Diencephalon (tissue), 2 donors: ENCODE measurements around the gene PHF12.

GRCh38 chr17:28811558-28811925 lies 31.0 kb downstream of the FAM222B start:
- RAMPAGE, long total RNA, result no peak

DNA sequence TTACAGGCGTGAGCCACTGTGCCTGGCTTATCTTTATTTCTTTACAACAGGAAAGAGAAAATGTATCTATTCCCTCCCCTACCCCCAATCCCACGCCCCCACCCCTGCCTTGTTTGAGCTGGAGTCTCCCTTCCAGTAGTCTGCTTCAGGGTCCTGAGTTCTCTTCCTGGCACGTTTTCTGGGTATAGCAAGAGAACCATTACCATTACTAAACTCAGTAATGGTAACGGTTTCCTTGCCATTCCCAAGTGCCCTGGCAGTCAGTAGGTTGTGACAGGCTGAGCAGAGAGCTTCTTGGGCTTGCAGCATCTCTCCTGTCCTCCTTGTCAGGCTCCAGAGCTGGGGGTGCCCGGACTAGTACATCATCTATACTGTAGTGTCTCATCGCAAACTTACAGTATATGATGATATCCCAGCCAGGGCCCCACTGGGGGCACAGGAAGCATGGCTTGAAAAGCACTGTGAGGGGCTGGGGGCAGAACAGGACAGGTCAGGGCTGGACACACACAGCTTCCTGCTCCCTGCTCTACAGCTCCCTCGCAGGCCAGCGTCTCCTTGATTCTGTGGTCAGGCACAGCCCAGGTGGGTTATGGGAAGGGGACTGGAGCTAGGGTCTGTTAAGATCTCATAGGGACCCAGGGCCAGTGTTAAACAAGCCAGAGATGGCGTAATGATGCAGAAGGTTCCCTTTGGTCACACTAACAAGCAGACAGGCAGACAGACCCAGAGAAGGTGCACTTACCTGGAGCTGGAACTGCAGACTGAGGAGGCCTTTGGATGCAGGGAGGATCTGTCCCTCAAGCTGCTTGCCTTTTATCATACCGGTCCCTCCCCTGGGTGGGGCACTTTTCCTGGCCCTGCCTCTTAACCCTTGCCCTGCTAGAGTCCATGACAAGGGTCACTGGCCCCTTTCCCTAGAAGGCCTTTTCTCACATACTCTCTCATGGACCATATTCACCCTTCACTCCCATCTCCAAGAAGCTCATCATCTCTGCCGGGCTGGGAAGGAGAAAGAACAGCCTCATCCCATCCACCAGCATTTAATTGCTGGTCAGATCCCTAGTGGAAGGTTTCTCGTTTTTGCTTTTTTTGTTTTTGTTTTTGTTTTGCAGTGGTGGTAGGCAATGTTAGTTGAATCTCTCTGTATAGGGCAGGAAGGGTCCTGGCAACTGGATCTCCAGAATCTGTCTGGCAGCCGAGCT lies 6.8 kb downstream of the ERAL1 start:
- RAMPAGE, long total RNA, result no peak

- RAMPAGE, long total RNA, result no peak
These were observed 10.7 kb downstream of the ERAL1 start for GRCh38 chr17:28865149-28866309.

DNA sequence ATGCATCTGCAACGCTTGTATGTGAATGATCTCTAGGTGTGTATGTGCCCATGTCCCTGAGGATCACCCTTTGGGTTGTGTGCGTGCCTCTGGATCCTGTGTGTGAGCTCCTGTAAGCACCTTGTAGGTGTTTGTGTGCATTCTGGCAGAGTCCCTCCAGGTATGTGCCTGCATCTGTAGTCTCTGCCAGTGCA lies 311 bp upstream of the DHRS13 start:
- RAMPAGE, long total RNA, result no peak

GRCh38 chr17:28905317-28906141 lies 2.6 kb upstream of the DHRS13 start:
- RAMPAGE, long total RNA, result no peak

GRCh38 chr17:28906142-28906682 lies 3.3 kb upstream of the DHRS13 start:
- RAMPAGE, long total RNA, result no peak

DNA sequence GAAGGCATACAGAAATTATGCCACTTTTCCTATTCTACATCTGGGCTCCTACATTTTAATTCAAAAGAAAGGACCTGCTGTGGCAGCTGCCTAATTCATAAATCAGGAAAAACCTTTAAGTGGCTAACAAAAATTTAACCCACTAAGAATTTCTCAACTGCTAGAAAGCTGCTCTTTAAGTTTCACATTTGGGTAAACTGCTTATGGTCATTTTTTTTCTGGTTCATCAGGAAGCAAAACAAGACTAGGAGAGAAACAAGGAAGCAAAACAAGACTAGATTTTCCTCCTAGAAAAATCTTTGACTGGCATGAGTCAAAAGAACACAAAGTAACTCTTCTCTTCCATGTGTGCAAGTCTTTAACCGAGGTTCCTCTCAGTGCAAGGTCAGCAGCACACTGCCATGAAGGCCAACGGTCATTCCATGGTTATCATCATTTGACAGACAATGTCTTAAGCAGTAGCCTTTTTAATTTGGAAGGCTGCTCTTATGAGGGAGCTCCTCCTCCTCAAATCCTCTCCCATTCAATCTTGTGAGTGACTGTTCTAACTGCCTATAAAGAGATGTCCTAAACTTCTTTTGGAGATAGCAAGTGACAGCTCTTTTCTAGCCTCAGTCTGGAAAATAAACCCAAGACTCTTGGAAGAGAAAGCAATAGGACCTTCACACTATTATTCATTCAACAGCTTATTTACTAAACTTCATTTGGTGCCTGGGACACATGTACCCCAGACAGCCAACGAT lies 15.4 kb upstream of the DHRS13 start:
- RAMPAGE, long total RNA, result no peak

DNA sequence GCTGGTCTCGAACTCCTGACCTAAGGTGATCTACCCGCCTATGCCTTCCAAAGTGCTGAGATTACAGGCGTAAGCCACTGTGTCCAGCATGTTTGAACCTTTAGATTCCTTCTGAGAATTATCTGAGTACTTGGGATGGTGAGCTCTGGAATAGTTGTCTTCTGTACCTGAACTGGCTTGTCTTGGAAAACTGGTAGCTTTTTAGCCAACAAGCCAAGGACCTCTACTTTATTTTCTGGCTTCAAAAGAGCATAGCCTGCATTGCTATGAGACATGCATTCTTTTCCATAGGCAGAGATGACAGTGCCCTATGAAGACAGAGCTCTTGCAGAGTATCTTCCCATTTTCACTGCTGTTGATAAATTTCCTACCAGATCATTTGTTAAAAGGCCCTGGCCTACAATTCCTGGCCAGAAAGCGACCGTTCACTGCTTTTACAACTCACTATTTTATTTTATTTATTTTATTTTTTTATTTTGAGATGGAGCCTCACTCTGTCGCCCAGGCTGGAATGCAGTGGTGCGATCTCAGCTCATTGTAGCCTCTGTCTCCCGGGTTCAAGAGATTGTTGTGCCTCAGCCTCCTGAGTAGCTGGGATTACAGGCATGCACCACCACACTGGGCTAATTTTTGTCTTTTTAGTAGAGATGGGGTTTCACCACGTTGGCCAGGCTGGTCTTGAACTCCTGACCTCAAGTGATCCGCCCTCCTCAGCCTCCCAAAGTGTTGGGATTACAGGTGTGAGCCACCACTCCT lies 16.3 kb downstream of the PHF12 start:
- RAMPAGE, long total RNA, result no peak

DNA sequence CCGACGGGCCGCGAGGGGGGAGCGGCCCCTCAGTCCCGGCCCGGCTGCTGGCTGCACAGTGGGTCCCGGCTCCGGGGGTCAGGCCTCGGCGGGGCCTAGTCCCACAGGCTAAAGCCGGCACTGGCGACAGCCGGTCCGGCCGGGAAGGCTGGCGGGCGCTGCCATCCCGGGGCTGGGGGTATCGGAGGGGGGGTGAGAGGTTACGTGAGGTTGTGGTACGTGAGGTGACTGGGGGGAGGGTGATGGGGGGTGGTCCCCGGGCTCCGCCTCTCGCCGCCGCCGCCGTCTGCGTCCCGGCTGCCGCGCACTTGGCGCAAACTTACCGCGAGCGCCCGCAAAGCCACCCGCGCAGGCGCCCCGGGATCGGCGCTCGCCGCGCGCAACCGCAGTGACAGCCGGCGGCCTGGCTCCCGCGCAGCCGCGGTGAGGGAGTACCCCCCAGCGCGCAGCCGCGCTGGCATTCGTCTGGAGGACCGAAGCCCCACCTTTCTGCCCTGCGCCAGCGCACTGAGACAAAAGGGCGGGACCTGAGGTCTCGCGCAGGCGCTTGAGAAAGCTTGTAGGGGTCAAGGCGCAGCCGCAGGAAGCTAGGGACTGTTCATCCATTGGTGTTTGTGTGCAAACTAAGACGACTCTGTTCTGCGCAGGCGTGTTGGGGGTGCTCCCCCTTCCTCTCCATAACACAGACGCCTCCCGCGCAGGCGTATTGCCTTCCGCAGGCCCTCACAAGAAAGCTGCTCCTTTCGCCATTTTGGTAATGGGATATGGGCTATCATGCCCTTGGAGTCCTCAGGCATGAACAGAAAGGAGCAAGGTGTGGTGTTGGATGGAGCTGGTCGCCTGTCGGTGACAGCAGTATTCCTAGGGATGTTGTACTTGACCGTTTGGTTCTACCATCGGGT lies at the start of gene PHF12:
Gene PHF12 (minus strand): TSS at position 375 of the 902 bp plus-strand sequence.
- RAMPAGE, long total RNA, result no peak

DNA sequence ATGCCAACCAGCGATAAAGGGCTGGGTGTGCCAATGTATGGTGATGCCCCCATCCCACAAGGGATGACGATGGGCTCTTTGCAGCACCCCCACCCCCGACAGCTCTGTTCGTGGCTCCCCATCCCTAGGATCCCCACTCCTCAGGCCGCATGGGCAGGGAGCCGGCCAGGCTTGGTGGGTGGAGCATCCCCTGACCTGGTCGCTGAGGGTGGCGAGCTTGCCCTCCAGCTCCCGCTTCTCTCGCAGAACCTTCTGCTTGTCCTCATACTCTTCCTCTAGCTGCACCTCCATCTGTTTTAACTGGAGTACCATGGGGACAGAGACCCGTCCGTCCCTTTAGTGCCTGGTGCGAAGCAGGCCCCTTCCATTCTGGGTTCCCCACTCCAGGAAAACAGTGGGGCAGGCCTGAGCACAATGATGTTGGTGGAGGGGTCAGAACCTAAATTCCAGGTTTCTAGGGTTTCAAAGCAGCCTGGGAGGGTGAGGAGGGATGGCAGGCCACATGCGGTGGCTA lies 50.2 kb downstream of the PIPOX start:
- RAMPAGE, long total RNA, result no peak

DNA sequence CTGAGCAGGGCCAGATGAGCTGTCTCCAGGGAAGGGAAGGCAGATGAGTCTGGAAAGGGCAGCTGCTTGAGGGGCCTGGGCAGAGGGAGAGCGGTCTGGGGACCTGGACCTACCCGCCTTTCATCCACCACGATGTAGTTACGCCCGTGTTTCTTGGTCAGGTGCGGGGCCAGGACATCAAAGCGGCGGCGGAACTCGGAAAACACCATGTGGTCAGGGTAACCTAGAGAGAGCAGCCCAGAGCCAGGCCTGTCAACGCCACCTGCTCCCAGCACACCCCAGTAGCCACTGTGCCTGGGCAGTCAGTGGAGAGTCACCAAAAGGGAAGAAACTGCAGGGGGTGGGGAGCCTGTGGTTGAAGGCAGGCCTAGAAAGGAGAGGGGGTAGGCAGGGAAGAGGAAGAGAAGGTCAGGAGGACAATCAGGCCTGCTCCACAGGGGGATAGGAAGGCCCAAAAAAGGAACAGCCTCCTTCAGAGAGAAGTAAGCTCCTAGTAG lies 64.1 kb downstream of the PIPOX start:
- RAMPAGE, long total RNA, result no peak

DNA sequence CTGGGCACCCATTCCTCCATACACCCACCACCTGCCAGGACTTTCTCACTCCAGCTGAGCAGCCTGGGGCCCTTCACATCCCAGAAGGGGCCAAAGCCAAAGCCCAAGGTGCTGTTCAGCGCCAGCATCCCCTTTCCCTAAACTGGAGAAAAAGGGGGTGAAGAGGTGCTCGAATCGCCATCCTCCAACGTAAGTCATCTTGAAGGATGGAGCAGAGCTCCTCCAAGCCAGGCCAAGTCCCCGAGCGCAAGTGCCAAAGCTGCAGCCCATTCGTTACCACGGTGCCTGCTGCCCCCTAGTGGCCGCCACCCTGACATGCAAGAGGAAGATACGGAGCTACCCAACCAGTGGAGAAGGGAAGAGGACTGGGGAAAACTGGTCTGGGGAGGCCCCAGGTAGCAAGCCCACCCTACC lies 63.2 kb downstream of the MYO18A start:
- RAMPAGE, long total RNA, result no peak

GRCh38 chr17:29139834-29140264 lies 40.3 kb downstream of the MYO18A start:
- RAMPAGE, long total RNA, result no peak

GRCh38 chr17:29155942-29156522 lies 24.2 kb downstream of the MYO18A start:
- RAMPAGE, long total RNA, result no peak

GRCh38 chr17:29179130-29179945 lies 860 bp downstream of the MYO18A start:
- RAMPAGE, long total RNA, result no peak

DNA sequence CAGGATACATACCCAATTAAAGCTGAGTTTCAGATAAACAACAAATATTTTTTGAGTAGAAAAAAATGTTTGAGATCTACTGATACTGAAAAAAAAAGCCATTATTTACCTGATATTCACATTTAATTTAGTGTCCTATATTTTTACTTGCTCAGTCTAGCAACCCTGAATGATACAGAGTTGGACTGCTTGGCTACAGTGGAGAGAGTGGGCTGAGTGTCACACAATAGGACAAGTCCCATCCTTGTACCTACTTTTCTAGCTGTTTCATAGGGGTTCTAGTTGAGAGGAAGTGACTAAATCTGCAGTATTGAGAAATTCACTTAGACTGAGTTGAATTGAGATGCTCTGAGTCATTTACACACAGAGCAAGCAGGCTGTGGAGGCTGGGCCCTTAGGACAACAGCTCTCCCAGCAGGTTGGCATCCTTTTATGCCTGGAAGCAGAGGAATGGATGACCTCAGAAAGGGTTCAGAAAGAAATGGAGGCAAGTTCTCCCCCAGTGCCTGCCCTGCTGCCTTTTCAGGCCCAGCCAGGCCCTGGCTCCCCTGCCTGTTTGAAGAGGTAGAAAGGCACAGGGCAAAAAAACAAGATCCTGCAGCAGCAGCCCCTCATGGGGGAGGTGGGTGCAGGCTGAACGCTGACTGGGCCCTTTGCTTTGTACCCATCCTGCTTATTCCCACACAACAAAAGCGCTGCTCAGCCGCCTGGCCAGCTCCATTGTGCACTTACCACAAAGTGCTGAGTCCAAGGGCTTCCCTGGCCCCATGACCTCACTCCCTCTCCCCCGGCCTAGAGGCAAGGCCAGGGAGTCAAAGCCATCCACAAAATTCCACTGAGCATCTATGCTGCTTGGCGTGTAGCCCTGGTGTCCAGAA lies 5.6 kb upstream of the CRYBA1 start:
- RAMPAGE, long total RNA, result no peak

DNA sequence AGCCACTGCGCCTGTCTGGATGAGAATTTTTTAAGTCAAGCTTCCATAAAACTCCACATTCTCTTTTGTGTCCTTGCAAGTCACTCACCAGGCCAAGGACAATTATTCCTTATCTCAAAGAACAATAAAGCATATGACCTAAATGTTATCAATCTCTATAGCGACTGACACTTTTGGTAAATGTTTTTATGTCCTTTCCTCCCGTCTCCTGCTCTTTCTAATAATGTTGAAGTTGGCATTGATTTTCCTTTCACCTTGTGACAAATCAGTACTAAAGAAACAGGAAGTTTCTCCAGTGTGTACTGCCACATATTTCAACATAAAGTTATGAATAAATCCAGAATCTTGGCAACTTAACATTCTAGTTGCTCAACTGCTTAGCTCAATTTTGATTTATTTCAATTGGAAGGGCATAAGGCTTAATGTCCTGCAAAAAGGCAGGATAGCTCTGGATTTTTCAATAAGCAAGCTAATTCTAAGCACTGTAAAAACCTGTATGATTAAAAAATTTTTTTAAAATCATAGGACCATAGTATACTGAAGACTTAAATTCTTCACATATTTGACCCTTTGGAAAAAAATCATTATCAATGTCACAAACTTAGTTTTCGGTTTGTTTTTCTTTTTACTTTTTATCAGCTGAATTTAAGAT lies 8.6 kb downstream of the CRYBA1 start:
- RAMPAGE, long total RNA, result no peak

DNA sequence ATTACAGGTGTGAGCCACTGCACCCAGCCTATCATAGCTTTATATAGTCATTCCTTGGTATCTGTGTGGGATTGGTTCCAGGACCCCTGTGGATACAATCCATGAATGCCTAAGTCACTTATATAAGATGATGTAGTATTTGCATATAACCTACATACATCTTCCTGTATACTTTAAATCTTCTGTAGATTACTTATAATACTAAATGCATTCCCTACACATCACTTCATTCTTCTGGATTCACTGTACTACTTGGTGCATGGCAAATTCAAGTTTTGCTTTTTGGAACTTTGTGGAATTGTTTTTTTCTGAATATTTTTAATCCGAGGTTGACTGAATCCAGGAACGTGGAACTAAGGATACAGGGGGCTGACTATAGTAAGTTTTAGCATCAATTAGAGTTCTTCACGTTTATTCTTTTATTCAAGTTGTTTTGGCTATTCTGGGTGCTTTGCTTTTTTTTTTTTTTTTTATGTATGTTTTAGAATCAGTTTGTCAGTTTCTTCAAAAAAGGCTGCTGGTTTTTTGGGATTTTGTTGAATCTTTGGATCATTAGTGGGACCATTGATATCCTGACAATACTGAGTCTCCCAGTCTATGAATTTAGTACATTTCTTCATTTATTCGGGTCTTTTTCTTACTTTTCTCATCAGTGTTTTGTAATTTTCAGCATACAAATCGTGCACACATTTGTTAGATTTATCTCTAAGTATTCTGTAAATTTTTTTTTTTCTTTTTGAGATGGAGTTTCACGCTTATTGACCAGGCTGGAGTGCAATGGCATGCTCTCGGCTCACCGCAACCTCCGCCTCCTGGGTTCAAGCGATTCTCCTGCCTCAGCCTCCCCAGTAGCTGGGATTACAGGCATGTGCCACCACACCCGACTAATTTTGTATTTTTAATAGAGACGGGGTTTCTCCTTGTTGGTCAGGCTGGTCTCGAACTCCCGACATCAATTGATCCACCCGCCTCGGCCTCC lies 28.6 kb downstream of the TAOK1 start:
- RAMPAGE, long total RNA, result no peak

- RAMPAGE, long total RNA, result no peak
These were observed 39.9 kb downstream of the TAOK1 start for GRCh38 chr17:29429817-29430683.

DNA sequence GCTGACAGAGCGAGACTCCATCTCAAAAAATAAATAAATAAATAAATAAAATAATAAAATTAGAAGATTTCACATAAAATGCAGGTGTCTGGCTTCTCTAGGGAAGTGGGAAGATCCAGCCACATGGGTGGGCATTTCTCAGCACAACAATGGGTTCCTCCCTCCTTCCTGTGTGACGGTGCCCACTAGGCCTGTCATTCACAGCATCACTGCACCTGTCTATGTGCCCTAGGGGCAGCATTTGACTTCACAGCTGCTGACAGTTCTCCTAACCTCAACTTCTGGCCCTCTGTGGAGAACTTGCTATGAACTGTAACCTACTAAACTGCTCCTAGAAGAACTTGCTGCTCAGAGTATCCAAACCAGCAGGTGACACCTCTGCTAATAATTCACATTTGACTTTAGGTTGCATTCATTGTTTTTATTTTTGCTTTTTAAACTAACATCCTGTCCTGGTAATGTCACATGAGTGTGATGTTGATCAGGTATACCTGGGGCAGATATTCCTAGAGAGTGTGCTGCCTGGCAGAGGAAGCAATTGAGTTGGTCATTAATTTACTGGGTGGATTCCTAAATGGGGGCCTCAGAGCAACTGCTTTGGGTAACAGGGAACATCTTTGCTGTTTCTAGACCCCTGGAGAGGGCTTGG lies 2.9 kb downstream of the ABHD15 start:
- RAMPAGE, long total RNA, result no peak